Metanephros (tissue), 2 donors: ENCODE measurements around the genes PSAT1 and SPATA31D1.

DNA sequence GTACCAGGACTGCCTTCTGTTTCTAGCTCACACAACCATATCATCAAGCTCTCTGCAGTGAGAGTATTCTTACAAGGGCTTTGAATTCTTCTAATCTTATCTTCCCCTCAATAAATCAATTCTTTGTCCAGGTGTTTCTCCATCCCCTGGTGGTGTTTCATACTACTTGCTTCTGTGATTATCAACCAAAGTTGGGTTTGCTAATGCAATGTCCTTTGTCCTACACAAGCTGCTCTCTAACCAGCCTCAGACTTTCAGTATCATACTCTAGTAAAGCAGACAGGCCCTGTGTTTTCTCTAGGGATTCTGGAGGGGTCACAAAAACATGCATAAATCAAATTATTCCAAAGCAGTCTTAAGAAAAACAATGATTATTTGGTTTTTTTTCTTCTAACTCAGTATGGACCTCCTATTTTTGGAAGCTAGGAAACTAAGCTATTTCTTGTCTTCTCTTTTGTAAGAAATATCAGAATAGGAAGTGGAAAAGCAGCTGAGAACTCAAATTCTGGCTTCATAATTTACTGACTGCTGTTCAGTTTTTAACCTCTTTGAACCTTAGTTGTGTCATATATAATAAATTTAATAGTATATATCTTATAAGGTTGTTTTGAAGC, 341.8 kb downstream of the OSTF1 start:
- RAMPAGE, long total RNA = no peak

- RAMPAGE, long total RNA = no peak
These were observed 181.1 kb downstream of the PCSK5 start for GRCh38 chr9:76071443-76072172.

DNA sequence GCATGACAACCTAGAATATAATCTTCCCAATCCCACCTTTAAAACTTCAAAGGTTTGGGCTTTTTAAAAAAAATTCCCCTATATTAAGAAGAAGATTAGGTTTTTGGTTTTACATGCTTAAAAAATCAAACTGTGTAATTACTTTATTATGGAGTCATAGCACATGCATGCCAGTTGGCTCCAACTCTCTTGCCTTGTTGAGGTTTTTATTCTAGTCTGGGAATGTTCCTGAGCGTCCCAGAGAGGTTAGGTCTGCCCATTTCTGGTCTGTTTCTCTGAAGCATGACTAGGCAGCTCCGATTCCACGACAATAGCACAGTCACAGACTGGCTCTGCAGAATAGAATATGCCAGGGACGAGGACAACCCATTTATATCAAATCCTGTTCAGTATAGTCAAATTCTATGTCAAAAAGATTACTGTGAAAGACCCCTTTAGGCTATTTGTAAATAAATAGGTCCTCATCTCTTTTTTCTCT, 217.0 kb downstream of the PCSK5 start:
- RAMPAGE, long total RNA = no peak

DNA sequence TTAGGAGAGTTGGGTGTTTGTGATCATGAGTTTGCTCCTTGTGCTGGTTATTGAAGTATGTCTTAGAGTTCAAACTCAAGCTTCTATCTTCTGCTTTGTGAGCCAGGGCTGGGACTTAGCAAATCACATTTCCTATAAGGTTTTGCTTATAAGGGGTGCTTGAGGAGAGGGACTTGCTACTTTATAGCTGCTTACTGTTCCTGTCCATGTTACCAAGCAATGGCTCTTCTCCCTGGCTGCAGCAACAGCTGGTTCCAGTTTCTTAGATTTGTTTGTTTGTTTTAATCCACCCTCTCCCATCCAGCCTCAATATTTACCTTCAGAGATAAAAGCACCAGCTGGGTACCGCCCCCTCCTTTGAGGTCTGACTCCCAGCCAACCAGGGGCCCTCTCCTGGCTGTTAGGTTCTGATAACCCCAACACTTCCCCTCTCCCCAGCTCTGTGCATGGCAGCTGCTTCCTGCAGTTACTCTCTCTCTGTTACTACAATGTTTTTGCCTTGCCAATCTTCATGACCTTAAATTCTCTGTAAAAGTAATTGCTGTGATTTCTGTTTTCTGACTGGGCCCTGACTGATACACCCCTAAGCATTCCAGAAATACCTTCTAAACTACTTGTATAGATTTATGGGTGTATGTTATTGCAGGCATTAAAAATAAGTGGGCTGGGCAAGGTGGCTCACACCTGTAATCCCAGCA, 2.8 kb upstream of the GCNT1 start:
- RAMPAGE, long total RNA = no peak

GRCh38 chr9:76472810-76473450, 13.9 kb downstream of the GCNT1 start:
- RAMPAGE, long total RNA = no peak

DNA sequence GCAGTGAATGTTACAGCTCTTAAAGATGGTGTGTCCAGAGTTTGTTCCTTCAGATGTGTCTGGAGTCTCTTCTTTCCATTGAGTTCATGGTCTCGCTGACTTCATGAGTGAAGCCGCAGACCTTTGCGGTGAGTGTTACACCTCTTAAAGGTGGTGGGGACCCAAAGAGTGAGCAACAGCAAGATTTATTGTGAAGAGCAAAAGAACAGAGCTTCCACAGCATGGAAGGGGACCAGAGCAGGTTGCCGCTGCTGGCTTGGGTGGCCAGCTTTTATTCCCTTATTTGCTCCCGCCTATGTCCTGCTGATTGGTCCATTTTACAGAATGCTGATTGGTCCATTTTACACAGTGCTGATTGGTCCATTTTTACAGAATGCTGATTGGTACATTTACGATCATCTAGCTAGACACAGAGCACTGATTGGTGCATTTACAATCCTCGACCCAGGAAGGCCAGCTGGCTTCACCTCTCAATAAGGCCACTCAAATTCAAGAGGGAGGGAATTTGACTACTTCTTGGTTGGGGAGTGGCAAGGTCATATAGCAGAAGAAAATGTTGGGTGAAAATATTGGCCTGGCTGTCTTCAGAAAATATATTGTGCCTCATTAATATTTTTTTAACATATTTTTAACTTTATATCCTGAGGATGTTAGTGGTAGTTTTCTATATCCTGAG, 36.4 kb downstream of the GCNT1 start:
- RAMPAGE, long total RNA = no peak

DNA sequence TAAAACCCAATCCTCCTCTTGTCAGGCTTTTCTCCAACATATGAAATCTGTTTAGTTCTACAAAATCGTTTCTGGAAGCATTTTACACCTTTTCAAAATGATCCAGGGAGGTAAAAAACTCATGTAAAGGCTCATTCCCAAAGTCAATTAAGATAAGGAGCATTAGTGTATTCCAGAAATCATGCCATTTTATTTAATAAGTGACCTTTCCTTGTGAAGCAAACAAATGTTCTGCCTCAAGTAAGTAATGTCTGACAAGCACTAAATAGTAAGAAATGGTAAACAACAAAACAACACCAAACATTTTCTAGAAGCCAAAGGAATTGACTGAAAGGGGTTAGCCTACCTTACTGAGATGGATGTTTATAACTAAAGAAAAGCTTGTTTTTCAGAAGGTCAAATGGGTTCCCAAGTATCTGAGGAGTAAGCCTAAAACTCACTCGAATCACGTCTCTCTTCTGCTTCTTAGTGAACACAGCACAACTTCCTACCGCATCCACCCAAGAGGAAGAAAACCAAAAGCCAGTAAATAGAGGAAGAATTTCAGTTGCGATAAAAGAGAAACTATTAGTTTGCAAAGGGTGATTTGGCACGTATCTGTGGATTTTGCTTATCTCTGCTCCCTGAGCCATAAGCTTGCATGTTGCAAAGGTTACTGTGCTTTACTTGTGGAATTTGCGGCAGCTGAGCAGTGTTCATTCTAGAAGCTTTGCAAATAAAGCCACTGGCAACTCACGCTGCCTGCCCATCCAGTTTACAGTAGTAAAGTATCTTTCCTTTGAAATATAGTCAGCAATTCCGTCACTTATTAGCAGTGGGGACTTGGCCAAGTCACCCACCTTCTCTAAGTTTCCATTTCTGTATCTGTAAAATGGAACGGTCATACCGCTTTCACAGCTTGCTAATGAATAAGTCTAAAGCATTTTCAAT, 156.0 kb downstream of the GCNT1 start:
- RAMPAGE, long total RNA = no peak

DNA sequence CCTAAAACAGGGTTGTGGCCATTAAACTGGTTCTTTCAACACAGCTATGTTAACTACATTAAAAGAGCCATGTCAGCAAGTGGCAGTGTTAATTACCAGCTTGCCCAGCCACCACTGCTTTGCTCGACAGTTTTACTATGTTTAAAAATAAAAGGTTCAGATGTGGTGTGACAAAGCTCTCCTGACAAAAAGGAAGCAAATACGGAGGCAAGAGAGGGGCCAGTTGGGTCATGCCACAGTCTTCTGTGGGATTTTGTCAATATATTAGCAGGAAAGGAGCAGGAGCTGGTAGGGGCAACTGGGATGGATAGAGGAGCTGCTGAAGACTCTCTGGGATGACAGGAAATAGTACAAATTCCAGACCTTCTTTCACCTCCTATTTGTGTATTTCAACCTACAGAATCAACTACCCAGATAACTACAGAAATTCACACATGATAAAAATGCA, 191.7 kb downstream of the GCNT1 start:
- RAMPAGE, long total RNA = no peak

DNA sequence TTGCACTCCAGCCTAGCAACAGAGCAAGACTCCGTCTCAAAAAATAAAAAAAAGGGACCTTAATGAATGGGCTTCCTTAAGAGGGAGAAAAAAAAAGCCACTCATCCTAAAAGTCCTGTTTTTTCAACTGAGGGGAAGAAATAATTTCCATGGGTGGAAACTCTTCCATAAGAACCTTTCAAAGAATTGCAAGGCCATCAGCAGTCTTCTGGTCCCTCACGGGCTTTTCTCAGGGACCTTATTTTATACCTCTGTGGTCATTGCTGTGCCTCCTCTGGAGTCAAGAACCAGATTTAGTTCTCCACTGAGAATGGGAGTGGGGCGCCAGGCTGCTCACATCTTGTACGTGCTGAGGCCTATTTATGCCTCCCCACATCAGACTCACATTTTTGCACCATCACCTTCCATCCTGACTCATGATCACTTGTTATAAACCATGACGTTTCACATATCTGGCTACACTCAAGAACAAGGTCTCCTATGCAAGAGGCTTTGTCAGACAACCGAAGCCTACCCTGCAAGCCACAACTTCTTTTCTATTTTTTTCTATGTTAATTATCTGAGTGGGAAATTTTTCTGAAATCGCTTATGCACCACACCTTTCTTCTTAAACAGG, 10.8 kb downstream of the PRUNE2 start:
- RAMPAGE, long total RNA = no peak

DNA sequence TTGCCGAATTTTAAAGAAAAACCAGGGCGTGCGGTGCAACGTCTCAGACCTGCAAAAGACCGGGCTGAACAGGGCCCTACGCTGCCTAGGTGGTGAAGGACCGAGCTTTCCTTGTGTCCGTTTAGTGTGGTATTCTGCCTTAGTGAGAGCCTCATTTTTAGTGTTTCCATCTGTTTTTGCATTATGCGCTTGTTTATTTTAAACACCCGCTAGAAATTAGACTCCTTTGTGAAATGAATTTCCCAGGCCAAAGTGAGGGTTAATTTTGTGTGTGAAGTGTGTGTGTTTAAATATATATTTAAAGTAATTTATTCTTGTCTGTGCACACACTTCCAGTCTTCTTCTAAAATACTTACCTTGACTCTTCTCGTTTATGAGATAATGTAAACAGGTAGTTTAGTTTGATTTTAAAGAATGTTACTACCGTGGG, 1.2 kb downstream of the VPS13A start:
- RAMPAGE, long total RNA = no peak

GRCh38 chr9:77370156-77370904, 193.0 kb downstream of the VPS13A start:
- RAMPAGE, long total RNA = no peak

DNA sequence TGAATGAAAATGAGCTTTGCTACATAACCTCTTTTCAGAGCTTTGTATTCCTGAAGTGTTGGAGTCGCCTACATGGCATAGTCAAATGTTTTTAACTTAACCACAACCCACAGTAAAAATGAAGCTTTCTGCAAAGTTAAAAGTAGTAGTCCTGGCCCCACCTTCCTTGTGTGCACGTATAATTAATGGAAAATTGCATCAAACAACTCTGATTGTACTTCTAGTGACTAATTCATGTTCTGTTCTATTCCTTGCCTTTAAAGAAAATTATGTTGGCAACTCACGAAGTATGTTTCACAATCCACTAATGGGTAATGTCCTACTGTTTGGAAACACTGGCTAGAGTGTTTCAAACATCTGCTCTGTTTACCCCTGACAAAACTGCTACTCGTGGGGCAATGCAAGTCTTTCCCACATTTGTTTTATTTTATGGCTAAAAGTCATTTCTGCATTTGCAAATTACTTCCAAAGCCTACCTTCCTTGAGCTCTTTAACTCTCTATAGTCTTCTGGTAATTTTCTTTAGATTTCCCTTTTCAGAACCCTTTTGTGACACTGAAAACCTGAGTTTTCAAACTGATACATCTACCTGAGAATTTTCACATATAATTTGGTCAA, 18.5 kb upstream of the PSAT1 start:
- RAMPAGE, long total RNA = no peak

GRCh38 chr9:78296710-78297847, at the start of gene PSAT1:
PSAT1 (plus strand) TSS chr9:78297125.
- RAMPAGE, long total RNA = no peak

GRCh38 chr9:78821547-78822096, 524.7 kb downstream of the PSAT1 start:
- RAMPAGE, long total RNA = no peak

GRCh38 chr9:79570860-79571633, 718 bp upstream of the TLE4 start:
- RAMPAGE, long total RNA = no peak

GRCh38 chr9:79574659-79575108, 2.9 kb downstream of the TLE4 start:
- RAMPAGE, long total RNA = no peak

GRCh38 chr9:81335919-81336386, 353.4 kb downstream of the TLE1 start:
- RAMPAGE, long total RNA = no peak

DNA sequence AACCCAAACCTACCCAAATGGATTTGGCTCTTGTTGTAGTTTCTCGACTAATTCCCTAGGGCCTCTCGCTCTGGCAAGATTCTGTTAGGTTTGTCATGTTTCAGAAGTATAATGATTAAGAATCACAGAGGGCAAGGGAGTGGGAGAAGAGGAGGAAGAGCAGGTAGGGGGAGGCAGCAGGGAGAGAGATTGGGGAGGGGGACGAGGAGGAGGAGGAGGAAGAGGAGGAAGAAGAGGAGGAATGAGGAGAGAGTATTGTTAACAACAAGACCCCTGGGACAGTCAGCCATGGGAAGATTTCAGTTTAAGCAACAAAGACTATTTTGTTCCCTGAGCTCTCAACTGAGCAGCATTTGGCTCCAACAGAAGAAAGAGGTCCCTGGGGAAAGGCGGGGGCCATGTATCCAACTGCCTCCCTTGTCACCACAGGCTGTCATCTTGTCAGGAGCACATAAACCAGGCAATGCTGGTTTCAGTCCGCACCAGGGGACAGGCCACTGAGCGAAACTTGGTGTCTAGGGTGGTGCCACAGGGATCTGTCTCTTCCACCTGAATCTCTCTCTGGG, 316.1 kb downstream of the TLE1 start:
- RAMPAGE, long total RNA = no peak

GRCh38 chr9:81597668-81597946, 91.7 kb downstream of the TLE1 start:
- RAMPAGE, long total RNA = no peak

DNA sequence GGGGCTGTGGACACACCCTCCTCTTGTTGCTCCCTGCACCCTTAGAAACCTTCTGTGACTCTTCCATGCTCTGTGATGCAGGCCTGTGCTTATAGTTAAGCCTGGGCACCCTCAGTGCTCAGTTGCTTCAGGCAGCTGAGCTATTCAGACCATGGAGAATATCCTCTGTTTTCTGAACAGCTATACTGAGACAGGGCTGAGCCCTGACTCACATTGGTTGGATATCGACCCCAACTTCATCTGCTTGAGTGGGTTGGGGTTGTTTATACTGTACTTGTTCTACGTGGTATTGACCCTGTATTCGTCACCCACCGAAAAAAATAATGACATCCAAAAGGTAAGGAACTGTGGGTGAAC, at the start of gene SPATA31D1:
Gene SPATA31D1 (plus strand): TSS at position 105 of the 357 bp plus-strand sequence.
- RAMPAGE, long total RNA = no peak